Metastatic Liver Carcinoma in the Lung (tissue), 2 donors: ENCODE measurements around the genes ZNF629 and CTF1.

GRCh38 chr16:30659595-30660533 is 1.6 kb downstream of the FBRS start:
- PRO-cap, 2 experiments: no peak in any of the 2 experiments

DNA sequence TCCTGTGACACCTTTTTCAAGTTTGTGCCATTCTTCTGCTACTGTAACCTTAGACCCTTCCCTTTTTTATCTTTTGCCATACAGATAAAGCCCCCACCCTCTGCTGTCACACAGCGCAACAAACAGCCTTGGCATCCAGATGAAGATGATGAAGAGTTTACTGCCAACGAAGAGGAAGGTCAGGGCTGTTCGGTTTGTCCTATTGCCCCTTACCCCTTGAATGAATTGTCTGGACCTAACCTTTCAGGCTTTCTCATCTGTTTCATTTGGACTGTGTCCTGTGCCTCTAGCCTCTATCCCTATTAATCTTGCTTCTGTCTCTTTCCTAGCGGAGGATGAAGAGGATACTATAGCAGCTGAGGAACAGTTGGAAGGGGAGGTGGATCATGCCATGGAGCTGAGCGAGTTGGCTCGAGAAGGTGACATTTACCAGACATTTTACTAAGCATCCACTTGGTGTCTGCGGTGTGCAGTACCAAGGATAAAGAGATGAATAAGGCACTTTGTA is 11.8 kb downstream of the SRCAP start:
- PRO-cap, 2 experiments: no peak in any of the 2 experiments

DNA sequence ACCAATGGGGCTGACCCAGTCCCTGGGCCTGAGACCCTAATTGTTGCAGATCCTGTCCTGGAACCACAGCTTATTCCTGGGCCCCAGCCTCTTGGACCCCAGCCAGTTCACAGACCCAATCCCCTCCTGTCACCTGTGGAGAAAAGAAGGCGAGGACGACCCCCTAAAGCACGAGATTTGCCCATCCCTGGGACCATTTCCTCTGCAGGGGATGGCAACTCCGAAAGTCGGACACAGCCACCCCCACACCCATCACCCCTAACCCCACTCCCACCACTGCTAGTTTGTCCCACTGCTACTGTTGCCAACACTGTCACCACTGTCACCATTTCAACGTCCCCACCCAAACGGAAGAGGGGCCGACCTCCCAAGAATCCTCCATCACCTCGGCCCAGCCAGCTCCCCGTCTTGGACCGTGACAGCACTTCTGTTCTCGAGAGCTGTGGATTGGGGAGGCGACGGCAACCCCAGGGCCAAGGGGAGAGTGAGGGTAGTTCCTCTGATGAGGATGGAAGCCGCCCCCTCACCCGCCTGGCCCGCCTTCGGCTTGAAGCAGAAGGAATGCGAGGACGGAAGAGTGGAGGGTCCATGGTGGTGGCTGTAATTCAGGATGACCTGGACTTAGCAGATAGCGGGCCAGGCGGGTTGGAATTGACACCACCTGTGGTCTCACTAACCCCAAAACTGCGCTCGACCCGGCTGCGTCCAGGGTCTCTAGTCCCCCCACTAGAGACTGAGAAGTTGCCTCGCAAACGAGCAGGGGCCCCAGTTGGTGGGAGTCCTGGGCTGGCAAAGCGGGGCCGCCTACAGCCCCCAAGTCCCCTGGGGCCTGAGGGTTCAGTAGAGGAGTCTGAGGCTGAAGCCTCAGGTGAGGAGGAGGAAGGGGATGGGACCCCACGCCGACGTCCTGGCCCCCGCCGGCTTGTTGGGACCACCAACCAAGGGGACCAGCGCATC is 1.5 kb upstream of the TMEM265 start:
- PRO-cap, 2 experiments: no peak in any of the 2 experiments

DNA sequence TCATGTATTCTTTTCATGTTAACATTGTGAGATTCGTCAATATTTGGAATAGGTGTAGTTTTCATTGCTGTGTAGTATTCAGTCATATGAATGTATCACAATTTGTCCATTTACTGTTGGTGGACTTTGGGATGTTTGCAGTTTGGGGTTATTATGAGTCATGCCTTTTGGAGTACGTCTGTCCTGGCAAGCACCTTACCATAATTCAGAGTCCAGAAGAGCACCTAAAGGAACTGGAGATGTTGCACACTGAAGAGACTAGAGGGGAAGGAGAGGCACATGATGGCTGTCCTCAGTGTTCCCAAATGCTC is 3.1 kb upstream of the PHKG2 start:
- PRO-cap, 2 experiments: no peak in any of the 2 experiments

- PRO-cap, 2 experiments: no peak in any of the 2 experiments
Observed at GRCh38 chr16:30768969-30769918, 7.1 kb downstream of the RNF40 start.

- PRO-cap, 2 experiments: no peak in any of the 2 experiments
Observed at GRCh38 chr16:30778114-30778645, 8.8 kb downstream of the ZNF629 start.

GRCh38 chr16:30779926-30780355 is 7.1 kb downstream of the ZNF629 start:
- PRO-cap, 2 experiments: no peak in any of the 2 experiments

DNA sequence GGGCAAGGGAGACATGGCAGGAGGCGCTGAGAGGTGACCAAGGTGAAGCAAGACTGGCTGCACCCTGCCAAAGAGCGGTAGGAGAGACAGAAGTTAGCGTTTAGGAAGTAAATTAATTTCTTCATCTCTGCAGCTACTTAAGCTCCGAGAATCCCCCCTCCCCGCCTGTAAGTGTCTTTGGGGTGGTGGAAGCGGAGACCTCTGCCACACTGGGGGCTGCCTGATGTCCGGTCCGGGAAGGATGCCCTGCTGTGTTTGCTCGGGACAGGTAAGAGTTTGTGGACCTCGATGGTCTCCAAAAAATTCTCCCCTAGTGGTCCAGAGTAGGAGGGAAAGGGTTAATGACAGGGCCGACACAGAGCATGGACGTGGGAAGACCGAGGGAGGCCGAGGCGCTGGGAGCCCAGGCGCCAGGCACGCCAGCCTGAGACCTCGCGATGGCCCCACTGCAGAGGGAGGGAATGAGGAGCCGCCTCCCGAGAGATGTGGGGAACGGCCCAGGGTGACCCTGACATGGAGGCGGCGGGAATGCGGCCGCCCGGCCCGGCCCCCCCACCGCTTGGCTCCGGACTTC is 845 bp downstream of the ZNF629 start:
- PRO-cap, 2 experiments: peak in 1 of 2 experiments; most common plus-strand start position 511 of the sequence (in 1)

DNA sequence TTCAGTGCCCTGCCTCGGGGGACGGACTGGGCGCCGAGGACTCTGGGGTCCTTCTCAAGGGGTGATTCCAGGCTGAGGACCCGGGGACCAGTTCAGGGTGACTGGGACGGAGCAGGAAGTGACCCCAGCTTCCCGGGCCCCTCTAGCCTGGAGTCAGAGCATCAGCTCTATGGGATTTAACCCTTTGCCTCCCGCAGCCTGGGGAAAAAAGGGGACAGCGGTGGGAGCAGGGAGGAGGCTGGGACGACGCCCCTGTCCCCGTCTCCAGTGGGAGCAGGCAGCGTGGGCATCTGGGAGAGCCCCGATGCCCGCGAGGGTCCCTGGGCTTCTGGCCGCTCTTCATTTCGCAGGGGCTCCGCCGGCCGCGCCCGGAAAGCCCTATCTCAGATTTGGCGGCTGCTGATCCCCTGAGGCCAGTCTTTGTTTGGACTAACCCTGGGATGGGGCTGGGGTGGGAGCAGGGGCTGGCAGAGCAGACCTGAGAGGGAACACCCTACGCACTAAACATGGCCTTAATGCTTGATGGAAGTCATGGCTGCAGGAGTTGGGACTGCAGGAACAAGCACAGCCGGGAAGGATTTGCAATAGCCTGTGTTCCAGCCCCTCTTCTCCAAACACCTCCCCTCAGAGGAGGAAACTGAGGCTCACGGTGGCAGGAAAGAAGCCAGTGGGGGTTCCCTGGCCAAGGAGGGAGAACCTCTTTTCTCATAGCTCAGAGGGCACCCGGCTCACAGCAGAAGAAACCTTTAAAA is at the start of gene ZNF629:
TSS of gene ZNF629 (minus strand) at position 120 of the 752 bp plus-strand sequence.
- PRO-cap, 2 experiments: peak in 2 of 2 experiments; most common plus-strand start position 196 of the sequence (in 1); most common minus-strand start position 103 of the sequence (in 2)

- PRO-cap, 2 experiments: peak in 2 of 2 experiments; most common plus-strand start chr16:30896615 (in 2); most common minus-strand start chr16:30896460 (in 1)
Observed at GRCh38 chr16:30896368-30896943, at the start of gene CTF1. Gene CTF1 (plus strand): TSS chr16:30896614.

GRCh38 chr16:30921424-30922023 is 1.8 kb upstream of the FBXL19 start:
- PRO-cap, 2 experiments: peak in 1 of 2 experiments; most common plus-strand start chr16:30921862 (in 1)

DNA sequence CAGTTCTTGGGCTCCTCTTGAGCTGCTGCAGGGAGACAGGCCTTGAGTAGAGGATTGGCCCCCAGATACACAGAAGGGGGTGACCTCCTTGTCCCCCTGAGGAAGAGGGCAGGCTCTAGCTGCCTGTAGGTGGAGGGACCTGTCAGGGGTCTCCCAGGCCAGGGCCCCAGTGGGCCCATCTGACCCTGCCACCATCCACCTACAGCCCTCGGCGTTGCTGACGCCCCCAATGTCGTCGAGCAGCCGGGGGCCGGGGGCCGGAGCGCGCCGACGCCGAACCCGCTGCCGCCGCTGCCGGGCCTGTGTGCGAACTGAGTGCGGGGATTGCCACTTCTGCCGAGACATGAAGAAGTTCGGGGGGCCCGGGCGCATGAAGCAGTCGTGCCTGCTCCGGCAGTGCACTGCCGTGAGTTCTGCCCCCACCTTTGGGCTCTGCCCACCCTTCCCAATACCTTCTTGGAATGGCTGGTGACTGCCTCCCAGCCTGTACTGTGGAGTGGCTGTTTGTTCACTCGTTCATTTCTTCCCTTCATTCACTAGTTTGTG is 2.2 kb downstream of the FBXL19 start:
- PRO-cap, 2 experiments: no peak in any of the 2 experiments

DNA sequence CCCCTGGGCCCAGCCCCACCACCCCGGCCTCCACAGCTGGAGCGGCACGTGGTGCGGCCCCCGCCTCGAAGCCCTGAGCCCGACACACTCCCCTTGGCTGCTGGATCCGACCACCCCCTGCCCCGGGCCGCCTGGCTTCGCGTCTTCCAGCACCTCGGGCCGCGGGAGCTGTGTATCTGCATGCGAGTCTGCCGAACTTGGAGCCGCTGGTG is 6.9 kb downstream of the FBXL19 start:
- PRO-cap, 2 experiments: no peak in any of the 2 experiments

DNA sequence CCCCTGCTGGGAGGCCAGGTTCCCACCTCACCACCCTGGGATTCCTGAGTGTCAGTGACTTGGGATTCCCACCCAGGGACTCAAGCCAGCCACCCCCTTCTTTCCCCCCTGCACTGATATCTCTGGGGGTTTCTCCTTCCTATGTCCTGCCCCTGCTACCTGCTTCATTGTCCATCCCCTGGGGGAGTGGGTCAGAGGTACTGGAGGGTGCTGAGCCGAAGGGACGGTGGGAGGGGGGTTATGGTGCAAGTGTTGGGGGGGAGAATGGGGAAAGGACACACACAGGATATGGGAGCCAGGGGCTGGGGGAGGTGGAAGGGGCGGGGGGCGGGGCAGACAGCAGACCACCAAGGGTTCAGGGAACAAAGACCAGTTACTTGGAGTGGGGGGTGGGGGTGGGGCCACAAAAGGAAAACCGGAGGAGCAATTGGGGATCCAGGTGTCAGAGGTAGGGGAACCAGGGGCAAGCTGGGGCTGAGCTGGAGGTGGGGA is 1.5 kb upstream of the ORAI3 start:
- PRO-cap, 2 experiments: no peak in any of the 2 experiments

DNA sequence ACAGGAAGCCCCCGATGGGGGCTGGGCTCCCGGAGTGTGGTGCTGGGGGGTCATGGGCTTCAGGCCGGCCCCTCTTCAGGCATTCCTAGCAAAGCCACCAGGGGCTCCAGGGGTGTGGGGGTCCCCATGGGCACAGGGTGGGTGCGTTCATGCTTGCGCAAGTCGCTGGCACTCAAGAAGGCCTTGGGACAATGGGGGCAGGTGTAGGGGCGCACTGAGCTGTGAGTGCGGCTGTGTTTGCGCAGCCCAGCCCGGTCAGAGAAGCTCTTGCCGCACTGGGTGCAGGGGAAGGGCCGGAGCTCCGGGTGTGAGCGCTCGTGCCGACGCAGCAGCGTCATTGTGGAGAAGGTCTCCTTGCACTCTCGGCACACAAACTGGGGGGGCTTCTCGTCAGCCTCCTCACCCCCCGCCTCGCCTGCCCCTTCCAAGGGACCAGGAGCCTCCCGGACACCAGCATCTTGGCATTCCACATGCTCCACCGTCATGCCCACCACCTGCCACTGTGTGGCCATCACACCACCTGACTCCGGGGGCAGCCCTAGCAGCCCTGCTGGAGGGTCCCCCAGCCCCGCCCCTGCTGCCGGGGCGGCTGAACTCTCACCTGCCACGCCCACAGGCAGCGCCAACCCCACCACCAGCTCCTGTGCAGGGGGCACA is 12.9 kb downstream of the ZNF668 start:
- PRO-cap, 2 experiments: no peak in any of the 2 experiments

- PRO-cap, 2 experiments: peak in 2 of 2 experiments; most common plus-strand start chr16:31128924 (in 1); most common minus-strand start chr16:31128851 (in 2)
Observed at GRCh38 chr16:31128459-31129711, 6.6 kb downstream of the PRSS8 start.

- PRO-cap, 2 experiments: no peak in any of the 2 experiments
Observed at GRCh38 chr16:31187975-31188700, 8.2 kb downstream of the FUS start.

DNA sequence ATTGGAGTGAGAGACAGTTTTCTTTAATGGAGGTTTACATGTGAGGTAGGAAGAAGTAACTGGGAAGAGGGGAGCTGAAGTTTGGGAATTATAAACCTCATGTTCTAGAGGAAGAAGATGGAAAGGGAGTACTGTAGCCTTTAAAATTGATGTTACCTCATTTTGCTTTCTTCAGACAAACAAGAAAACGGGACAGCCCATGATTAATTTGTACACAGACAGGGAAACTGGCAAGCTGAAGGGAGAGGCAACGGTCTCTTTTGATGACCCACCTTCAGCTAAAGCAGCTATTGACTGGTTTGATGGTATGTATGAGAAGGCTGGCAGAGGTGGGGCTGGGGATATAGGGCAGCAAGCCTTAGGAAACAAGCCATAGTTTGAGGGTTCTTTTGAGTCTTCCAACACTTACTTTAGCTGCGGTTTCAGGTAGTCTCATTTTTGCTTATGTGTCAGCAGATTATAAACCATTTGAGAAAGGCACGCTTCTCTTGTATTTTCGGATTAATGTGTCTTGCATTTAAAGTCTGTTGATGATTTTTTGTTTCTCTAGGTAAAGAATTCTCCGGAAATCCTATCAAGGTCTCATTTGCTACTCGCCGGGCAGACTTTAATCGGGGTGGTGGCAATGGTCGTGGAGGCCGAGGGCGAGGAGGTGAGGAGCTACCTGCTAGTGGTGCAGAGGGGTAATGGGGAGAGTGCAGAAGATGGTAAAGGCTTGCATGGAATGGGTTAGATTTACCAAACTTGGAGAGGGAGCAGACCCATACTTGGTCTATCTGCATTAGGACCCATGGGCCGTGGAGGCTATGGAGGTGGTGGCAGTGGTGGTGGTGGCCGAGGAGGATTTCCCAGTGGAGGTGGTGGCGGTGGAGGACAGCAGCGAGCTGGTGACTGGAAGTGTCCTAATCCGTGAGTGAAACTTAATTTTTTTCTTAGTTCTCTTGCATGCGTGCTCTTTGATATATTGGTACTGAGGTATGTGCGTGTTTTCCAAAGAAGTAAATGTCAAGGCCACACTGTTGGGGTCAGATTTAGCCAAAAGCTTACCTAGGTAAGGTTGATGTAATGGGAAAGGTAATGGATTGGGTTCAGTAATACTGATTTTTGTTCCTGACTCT is 9.9 kb downstream of the FUS start:
- PRO-cap, 2 experiments: no peak in any of the 2 experiments

DNA sequence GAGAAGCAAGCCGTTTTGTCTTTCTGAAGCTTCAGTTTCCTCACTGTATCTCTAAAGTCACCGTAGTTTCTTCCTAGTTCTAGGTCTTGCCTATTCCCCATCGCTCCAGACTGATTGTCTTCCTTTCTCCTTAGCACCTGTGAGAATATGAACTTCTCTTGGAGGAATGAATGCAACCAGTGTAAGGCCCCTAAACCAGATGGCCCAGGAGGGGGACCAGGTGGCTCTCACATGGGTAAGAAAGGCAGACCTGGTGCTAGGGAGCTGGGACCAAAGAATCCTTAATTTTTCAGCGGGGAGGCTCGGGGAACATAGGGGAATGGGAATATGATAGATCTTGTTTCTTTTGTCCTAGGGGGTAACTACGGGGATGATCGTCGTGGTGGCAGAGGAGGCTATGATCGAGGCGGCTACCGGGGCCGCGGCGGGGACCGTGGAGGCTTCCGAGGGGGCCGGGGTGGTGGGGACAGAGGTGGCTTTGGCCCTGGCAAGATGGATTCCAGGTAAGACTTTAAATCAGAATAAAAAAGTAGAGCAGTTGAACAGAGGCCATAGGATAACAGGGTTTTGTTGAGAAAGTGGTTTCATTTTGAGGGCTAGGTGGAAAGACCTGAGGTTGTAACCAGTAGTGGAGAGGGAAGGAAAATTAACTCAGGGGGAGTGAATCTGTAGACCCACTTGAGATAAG is 10.8 kb downstream of the FUS start:
- PRO-cap, 2 experiments: no peak in any of the 2 experiments

DNA sequence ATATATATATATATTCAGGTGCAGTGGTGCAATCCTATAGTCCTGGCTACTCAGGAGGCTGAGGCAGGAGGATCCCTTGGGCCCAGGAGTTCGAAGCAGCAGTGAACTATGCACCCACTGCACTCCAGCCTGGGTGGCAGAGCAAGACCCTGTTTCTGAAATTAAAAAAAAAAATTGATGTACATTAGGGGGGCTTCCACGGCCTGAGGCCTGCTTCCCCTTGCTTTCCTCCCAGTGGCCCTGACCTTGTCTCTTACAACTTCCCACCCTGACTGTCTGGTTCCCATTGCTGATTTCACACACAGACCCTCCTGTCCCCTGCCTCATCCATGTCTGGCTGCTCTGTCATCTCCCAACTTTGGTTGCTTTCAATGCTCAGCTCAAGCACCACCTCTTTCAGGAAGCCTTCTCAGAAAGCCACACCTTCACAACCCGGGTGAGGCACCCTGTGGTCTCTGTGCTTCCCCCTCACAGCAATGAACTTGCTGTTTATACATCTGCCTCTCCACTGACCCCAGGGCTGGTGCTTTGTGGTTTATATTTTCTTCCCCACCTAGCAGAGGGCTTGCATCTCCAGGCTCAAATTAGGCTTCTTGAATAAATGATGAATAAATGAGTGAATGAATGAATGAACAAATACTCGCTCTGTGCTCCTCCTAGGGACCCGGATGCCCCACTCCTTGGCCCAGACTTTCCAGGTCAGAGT is 667 bp upstream of the ITGAX start:
- PRO-cap, 2 experiments: peak in 2 of 2 experiments; most common minus-strand start position 360 of the sequence (in 2)